Calu3 (cell line): ENCODE measurements around a stretch of chr17.

DNA sequence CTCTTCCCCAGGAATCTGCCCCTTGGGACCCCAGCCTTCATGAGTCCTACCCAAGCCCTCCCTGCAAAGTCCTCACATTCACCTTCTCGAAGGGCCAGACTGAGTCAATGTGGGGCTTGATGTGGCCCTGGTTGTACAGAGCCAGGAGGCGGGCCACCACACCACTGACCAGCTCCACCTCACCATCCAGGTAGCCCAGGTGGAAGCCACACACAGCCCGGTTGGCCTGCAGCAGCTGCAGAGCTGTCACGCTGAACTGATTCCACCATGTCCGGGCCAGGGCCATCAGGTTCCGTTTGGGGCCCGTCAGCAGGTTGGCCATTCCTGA is 6.0 kb downstream of the VAT1 start:
- PRO-cap: no peak

- PRO-cap: no peak
Measured at GRCh38 chr17:43018477-43019054, 3.6 kb downstream of the VAT1 start.

GRCh38 chr17:43019214-43019700 is 2.9 kb downstream of the VAT1 start:
- PRO-cap: no peak

DNA sequence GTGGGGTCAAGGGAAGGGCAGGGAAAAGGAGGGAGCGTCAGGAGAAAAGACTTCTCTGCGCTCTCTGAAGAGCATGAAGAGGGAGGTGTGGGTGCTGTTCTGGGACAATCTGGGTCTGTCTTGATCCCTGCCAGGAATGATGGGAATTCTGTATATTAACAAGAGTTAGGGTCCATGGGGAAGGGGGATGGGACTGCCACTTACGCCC is 2.6 kb downstream of the VAT1 start:
- PRO-cap: no peak

DNA sequence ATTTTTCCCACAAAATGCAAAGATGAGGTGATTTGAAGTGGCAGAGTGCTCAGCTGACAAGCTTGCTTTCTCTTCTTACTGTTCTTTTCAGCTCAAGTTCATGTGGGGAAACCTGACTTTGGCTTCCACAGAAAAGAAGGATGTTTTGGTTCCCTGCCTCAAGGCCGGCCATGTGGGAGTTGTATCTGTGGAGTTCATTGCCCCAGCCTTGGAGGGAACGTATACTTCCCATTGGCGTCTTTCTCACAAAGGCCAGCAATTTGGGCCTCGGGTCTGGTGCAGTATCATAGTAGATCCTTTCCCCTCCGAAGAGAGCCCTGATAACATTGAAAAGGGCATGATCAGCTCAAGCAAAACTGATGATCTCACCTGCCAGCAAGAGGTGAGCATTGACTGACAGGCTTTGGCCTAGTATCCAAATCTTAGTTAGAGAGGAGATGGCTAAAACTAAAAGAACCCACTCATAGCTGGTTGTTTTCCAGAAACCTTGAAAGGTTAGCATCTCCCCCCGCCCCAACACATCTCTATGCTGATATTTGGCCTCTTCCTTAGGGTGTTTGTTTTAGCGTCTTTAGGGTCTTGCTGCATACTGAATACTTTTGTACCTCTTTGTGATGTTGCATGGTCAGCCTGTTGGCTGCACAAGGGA is 18.3 kb upstream of the TMEM106A start:
- PRO-cap: no peak

- PRO-cap: no peak
Measured at GRCh38 chr17:43203487-43203858, 8.2 kb upstream of the TMEM106A start.

DNA sequence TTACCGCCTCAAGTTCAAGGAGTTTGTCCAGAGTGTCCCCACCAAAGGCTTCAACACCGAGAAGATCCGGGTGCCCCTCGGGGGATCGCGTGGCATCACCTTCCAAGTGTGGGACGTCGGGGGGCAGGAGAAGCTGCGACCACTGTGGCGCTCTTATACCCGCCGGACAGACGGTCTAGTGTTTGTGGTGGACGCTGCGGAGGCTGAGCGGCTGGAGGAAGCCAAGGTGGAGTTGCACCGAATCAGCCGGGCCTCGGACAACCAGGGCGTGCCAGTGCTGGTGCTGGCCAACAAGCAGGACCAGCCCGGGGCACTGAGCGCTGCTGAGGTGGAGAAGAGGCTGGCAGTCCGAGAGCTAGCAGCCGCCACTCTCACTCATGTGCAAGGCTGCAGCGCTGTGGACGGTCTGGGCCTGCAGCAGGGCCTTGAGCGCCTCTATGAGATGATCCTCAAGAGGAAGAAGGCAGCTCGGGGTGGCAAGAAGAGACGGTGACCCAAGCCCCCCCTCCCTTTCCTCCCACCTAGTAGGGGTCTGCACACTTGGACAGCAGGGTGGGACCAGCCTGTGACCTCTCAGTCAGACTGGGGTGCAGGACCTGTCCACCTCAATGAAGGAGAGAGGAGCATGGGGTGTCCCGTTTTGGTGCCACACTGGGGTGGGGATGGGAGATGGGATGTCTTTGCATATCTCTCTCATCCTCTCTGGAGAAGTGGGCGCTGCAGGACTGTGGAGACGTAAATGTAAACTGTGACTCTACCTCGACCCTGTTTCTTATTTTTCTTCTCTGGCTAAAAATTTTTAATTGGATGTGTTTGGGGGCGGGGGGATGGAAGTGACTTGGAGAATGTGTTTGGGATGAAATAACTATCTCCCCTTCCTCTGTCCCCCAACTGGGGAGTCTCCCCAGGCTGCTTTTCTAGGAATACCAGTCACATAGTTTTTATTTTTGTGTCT is 1.3 kb downstream of the ARL4D start:
- PRO-cap: no peak

GRCh38 chr17:43456587-43457457 is 27.0 kb upstream of the DHX8 start:
- PRO-cap: no peak

DNA sequence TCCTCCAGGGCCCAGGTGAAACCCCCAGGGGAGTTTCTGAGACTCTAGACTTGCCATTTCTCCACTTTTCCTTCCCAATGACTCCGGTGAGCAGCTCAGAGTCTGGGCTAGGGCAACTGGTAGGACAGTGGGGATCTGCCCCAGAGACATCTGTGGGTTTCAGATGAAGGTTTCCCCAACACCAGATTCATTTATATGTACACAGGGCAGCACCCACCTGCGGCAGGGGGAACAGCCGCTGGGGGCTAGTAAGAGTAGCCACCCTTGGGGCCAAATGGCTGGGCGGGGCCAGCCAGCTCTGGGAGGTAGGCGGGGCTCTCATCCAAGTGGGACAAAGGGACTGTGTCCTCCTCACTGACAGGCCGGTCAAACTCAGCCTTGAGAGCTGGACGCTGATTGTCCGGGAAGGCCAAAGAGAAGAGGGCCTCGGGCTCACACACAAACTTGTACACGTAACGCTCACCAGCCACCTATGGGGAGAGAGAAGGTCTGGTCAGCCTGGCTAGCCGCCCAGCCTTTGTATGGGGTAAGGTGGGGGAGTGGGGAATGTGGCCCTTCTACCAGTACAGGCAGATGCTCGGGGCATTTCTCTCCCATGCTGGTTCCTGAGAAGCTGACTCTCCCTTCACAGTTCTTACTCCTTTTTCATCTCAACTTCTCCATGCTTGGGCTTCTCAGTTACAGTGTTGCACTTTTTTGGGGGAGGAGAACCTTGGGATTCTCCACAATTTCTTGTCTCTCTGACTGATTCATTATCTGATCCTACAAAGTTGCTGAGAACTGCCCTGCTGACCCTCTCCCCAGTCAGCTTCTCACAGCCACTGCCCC is 17.7 kb downstream of the ETV4 start:
- PRO-cap: no peak

DNA sequence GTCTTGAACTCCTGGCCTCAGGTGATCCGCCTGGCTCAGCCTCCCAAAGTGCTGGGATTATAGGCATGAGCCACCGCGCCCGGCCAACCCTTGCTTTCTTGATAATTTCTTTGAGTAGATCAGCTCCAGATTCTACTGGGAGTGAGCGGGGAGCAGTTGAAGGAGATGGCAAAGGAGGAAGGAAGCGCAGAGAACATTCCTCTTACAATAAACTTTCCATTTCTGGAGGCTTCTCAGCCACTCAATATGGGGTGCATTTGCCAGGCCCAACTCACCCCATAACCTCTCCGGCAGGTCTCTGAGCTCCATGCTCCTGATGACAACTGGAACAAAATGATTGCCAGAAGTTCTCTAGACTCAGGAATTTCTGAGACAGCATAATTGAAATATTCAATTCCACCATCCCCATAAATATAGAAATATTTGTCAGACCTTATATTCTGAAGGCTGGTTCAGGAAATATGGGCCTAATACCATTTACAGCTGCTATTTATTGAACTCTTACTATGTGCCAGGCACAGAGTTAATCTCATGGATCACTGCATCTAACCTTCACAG is 4.2 kb downstream of the MEOX1 start:
- PRO-cap: no peak

DNA sequence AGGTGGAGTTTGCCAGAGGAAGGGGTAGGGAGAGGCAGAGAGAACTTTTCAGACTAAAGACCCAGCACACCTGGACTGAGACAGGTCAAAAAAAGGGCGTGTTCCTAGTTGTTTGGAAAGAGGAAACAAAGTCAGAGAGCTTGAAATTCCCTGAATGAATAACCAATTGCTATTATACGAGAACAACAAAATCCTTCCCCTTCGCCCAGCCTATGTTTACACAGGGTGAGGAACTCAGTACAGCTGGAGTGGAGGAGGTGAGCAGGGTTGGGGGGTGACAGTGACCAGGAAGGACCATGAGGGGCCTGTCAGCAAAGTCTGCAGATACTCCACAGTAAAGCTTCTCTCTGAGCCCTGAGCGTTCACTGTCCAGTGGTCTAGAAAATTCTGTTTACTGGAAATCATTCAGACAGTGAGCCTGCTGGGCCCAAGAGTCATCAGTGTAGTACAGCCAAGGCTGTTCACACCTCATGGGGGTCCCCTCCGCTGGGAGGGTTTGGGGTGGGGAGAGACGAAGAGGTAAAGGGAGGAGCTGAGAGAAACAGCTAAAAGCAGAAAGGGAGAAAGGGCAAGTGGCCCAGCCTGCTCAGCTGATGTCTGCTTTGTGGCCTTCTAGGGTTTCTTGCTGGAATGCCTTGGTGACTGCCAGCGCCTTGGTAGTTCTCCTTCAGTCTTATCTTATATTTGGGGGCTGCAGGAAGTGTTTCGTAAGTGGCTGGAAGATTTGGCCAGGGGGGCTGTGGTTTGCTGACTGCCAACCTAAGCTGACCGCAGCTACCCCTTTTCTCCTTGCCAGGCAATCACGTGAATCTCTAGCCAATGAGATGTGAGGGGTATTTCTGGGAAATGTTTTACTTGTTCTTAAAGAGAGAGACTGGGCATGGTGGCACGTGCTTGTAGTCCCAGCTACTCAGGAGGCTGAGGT is 5.7 kb downstream of the DUSP3 start:
- PRO-cap: no peak

GRCh38 chr17:43778123-43778544 is 643 bp downstream of the DUSP3 start:
- PRO-cap: bidirectional peak, plus-strand start at chr17:43778513, minus-strand start at chr17:43778294

GRCh38 chr17:43827587-43828243 is 5.2 kb downstream of the MPP3 start:
- PRO-cap: no peak

DNA sequence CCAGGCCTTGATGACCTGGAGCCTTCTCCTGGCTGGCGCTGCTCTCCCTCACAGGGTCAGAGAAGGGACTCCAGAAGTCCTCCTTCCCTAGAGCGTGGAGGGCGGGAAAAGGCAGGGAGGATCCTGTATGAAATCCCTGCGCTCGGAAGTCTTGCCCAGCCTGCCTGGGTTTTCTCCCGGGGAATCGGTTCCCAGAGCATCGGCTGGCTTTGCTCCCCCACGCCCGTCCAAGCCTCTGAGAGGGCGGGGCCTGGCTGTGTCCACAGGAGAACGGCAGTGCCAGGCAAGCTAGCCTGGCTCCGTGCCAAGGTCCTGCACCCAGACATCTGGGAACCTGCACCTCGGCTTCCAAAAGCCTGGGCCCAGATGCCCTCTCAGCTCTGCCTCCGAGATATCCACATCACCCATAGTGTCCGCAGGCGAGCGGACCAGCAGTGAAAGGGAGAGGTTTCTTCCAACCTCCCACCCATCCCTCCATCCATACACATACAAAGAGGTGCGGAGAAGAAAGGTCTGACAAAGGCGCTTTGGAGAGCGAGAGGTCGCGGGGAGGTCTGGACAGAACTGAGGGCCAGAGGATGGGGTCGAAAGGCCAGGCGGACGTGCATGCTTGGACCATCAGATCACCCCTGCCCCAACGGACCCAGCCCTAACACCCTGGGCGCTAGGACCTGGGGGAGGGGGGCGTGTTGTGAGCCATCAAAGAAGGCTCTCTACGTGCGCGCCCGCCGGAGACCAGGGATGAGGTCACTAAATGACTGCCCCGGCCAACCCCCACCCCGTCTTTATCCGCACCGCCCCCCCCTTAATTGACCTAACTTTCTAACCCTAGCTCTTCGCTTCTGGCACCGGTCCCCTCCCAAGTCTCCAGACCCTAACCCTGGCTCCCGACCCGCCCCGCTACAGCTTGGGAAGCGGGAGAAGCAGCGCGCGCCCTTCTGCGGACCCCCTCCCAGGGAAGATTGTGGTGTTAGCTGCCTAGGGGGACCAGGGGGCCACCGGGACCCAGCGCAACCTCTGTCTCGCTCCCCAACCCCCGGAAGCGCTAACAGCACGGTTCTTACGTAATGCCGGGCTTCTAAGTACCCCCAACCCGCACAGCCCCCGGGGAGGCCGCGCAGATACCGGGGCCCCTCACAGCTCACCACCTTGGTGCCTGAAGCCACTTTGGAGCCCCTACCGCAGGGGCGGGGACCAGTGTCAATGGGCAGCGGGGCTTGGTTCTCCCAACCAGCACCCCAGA is 850 bp downstream of the MPP2 start:
- PRO-cap: no peak

DNA sequence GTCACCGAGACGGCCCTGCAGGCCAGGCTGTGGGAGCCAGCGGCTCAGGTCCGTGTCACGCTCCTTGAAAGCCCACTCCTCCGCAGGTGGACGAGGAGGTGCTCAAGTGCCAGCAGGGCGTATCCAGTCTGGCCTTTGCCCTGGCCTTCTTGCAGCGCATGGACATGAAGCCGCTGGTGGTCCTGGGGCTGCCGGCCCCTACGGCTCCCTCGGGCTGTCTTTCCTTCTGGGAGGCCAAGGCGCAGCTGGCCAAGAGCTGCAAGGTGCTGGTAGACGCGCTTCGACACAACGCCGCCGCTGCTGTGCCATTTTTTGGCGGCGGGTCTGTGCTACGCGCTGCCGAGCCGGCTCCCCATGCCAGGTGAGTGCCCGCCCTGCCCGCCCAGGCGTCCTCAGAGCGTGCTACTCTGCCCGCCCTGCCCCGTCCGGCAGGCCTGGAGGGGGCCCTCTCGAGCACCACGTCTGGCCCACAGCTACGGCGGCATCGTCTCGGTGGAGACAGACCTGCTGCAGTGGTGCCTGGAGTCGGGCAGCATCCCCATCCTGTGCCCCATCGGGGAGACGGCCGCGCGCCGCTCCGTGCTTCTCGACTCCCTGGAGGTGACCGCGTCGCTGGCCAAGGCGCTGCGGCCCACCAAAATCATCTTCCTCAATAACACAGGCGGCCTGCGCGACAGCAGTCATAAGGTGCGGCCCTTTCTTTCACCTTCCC is 1.3 kb downstream of the NAGS start:
- PRO-cap: bidirectional peak, plus-strand start at position 472 of the sequence, minus-strand start at position 367 of the sequence

- PRO-cap: no peak
Measured at GRCh38 chr17:44011563-44012064, 3.1 kb downstream of the TMEM101 start.

DNA sequence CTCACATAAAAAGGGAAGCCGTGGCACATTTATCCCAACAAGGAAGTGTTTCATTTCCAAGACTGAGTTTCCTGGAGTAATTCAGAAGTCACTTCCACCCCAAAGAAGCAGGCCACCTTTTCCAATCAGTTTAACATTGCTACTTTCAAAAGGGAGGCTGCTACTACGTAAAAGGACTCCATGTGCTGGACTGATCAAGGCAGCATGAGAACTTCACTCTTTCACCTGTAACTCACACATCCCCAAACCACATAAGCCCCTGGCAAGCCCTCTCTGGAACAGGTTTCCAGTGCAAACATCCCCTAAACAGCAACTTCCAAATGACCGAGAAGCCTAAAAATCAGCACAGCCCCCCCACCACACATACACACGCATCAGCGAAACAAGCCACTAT is 960 bp downstream of the LSM12 start:
- PRO-cap: no peak

- PRO-cap: no peak
Measured at GRCh38 chr17:44092222-44092564, 21.7 kb downstream of the G6PC3 start.

DNA sequence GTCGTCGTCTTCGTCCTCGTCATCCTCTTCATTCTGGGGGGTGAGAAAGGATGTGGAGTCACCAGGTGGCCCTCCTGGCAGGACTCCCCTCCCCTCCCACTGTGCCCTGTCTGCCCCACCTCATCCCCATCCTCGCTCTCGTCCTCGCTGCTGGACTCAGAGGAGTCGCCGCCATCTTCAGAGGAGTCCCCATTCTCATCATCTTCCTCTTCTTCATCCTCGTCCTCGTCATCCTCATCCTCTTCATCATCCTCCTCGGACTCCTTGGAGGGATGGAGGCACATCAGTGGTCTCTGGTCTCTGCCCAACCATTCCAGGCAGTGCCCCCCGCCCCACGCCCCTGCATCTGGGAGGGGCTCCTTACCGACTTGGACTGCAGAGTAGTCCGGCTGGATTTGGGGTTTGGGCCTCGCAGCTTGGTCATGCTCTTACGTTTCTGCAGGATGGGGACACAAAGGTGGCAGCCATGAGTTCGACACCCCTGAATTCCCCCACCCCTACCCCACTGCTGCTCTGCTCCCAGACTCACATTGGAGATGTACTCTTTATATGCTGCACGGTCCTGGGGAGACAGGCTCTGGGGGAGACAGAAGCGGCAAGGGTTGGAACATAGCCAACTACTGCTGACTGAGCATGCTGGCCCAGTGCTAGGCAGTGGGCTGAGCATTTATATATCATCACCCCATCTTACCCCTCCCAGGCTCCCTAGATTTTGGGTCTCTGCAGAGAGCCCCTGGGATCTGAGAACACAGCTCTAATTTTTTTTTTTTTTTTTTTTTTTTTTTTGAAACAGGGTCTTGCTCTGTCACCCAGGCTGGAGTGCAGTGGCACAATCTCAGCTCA is 7.9 kb upstream of the ATXN7L3 start:
- PRO-cap: no peak

DNA sequence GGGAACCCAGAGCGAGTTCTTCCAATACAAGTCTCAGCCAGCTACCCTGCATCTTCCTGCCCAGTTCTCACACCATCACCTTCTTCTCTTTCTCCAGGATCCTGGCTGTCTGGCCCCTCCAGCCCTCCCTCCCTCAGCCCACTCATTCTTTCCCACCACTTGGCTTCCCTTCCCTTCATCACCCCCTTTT is 5.8 kb downstream of the UBTF start:
- PRO-cap: no peak